ENCODE measurements around a stretch of chr2.

GRCh38 chr2:44468351-44469043 lies 106.8 kb downstream of the CAMKMT start:
- PRO-cap: no peak
- RAMPAGE, long total RNA: start-site peak on the plus strand at chr2:44468867-44468914, 14 reads

- PRO-cap: no peak
- RAMPAGE, long total RNA: no peak
Observed at GRCh38 chr2:44786558-44786863, 155.0 kb upstream of the SIX3 start.

DNA sequence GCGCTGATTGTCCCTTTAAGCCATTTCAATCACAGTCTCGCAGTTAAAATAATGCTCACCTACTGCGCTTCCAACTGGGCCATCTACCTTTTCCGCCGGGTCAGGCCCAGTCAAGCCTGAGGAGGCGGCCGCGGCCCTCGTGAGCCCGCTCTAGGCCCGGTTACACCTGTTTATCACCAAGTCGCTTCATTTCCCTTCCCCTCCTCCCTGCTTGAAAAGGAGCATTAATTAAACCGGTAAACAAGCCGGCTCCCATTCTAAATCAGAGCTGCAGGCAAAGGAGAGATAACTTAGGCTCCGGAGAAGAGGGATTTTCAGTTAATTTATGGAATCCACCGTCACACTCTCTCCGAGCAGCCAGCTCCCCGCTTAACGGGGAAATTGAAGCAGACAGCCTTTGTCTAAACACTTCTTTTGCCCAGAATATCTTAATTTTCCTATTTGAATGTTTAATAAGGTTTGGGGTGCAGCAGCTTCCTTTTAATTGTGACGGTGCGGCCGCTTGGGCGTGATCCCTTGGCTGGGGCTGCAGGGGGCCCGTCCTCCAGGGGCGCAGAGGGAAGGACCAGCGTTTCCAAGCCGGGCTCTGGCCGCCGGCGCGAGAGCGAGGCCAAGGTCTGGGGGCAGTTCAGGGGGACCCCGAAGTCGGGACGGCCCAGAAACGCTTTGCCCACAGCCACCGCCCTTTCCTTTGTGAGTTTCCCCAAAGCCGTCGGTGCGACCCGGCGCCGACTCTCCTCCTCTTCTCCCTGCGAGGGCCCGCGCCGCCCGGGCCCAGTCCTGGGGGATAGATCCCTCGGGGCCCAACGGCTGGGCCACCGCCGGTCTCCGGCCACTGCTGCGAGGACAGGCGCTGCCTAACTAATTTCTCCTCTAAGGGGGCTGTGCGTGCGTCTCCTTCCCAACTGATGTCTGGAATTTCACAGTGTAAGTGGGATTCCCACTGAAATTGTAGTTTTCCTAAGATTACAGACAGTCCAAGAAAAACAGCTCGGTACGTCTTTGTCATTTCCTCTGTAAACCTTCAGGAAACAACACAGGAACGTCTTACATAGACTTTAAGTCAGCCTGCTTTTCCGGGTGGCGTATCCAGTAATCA lies 139.8 kb upstream of the SIX3 start:
- PRO-cap: no peak
- RAMPAGE, long total RNA: no peak

DNA sequence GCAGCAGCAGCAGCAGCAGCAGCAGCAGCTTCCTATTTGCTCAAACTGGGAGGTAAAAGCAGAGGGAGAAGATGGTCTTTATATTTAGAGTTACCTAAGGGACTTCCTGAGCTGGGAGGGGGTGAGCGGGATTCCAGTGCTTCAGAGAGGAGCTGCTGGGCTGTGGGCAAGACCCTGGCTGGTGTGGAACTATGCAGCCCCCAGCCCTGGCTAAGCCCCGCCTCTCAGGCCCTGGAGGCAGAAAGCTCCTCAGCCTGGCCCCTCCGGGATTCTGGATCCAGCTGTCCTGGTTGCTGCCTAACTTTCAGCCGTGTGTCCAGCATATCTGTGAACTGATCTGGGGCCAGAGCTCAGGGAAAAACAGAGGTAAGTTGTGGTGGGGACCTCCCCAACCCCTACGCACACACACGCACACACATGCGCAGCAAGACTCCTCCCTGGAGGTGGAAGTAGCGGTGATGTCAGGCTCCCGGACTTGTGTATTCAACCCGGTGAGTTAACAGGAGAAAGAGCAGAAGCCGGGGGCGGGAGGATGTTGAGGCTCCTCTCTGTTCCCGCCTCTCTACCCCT lies 33.7 kb downstream of the SIX2 start:
- PRO-cap: no peak
- RAMPAGE, long total RNA: no peak

- PRO-cap: no peak
- RAMPAGE, long total RNA: no peak
Observed at GRCh38 chr2:45273527-45273731, 264.2 kb upstream of the SIX2 start.

DNA sequence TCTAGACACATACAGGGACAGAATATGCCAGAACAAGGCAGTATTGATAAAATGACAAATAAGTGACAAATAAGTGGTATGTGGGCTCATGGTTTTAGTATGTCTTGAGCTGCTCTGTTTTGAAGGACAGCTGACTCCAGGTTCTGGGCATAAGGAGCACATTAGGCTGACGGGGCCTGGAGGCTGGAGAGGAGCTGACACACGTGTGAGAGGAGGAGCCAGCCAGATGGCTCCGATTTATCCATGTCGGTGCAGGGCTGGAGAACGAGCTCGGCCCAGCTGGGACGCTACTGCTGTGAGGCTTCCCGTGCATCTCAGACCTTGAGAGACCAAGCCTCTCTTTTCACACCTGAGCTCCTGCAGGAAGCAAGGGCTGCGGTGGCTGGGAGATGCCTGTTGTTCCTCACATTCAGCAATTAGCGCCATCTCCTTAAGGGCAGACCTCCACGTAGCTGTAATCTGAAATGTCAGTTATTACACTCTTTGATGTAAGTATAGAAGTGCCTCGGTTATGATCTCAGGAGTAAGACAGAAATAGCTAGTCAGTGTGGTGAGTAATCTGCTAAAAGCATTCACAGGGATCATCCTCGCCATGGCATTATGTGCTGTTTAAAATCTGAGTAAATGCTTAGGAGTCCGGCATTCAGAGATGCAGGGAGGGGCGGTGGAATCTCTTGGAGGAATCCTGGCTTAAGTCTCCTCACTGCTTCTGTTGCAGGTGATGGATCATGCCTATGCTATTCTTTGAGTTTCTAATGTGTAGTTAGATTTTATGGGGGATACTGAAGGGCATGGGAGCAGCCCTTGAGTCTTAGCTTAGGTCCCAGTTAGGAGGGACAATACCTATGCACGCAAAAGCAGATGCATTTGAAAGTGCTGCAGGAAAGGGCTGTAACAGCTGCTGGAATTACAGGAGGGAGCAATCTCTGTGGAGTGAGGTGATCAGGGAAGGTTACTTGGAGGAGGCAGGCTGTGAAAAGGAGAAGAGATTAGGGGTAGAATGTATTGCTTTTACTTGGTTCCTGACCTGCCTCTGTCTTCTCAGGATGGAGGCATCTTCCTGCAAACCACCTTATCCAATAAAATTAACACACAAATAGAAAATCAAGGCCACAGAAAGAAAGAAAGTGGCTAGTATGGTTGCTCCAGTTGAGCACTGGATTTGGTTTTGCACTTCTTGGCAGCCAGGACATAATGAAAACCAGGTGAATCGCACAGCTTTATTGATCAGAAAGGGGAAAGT lies 108.1 kb downstream of the PRKCE start:
- PRO-cap: no peak
- RAMPAGE, long total RNA: start-site peak on the plus strand centred at position 720 of the sequence, 17 bp wide, 17 reads; start-site peak on the plus strand centred at position 1,091 of the sequence, 97 bp wide, 6 reads

DNA sequence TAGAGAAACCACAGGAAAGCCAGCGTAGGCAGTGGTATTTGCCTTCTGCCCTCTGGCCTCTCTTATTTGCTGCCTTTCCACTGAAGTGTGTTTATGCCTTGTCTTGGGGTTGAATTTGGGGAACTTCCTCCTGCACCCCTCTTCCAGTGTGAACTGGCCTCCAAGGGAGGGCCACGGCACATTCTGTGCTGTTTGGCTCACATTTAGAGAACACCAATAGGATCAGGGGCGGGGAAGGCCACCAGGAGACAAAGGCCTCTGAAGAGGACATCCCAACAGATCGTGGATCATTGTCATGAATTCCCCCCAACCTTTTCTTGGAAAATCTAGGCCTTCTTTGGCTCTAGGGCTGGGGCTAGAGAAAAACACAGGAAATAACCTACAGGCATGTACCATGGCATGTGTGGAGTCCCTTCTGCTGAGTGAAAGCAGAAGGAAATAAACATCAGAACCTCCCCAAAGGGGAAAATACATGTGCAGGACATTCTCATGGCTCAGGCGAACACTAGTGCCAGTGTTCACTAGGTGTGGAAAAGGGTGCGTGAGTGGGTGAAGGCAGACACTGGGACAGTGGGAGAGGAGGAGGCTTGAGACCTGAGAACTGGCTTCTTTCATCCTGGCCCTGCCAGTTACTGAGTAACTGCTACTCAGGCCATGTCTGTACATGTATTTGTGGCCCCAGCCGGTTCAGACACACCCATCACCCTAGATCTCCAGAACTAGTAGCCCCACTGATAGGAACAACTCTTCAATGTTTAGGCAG lies 268.1 kb downstream of the PRKCE start:
- PRO-cap: no peak
- RAMPAGE, long total RNA: start-site peak on the plus strand centred at position 188 of the sequence, 75 bp wide, 6 reads; start-site peak on the plus strand centred at position 437 of the sequence, 187 bp wide, 7 reads

- PRO-cap: no peak
- RAMPAGE, long total RNA: no peak
Observed at GRCh38 chr2:45969053-45969818, 317.8 kb downstream of the PRKCE start.

- PRO-cap: no peak
- RAMPAGE, long total RNA: start-site peak on the plus strand at chr2:46020660-46020765, 9 reads
Observed at GRCh38 chr2:46020373-46020921, 276.8 kb upstream of the EPAS1 start.

DNA sequence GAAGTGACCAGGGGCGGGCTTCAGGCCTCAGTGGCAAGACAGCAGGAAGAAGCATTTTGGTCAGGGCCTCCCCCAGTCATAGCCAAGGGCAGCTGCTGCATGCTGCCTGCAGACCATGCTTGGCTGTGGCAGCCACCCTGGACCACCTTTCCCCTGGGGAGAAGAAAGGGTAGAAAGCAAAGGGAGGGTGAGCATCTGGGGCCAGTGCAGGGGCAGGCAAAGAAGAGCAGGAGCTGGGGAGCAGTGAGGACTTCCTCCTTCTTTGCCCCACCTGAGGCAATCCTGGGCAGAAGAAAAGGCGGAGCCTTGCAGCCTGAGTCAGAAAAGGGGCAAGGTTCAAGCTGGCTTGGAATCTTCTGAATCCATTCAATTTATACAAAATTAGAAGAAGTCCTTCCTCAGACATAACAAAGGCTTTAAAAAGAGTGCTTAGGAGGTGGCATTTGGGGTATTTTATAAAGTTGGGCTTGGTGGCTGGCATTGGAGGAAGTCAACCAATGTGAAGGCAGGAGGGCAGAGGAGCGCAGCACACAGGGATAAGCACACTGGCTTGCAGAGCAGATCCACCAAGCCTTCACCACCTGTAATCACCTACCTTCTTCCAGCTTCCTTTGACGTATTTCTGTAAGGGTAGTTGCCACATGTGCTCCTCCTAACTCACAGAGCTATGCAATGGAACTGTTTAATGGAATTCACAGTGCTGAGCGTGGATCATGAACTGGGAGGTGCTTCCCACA lies 154.5 kb upstream of the EPAS1 start:
- PRO-cap: no peak
- RAMPAGE, long total RNA: no peak

DNA sequence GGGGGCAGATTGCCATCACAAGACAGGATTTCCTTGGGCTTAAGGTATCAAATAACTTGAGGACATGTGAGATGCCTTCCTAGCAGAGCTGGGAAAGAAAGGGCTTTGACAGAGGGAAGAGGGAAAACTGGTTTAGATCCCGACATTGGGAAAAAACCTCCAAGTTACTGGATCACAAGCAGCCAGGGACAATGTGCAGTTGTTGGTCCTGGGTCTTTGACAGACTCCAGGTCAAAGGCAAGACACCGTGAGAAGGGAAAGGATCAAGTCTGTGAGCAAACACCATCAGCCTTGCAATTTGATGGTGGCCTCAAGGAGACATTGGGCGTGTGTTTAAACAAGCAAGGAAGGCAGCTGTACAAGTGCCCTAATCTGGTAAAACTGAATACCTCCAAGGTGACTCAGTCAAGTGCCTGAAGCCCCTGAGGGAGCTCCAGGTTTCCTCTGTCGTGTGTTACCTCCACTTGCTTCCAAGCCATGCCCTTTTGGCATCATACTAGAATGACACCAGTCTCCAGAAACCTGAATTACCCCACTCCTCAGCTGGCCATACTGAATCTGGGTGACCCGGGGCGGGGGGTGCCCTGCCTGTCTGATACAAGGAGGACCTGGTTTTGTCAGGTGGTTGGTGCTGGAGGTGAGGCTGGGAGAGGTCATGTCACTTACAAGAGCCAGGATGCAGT lies 133.0 kb upstream of the EPAS1 start:
- PRO-cap: no peak
- RAMPAGE, long total RNA: no peak

DNA sequence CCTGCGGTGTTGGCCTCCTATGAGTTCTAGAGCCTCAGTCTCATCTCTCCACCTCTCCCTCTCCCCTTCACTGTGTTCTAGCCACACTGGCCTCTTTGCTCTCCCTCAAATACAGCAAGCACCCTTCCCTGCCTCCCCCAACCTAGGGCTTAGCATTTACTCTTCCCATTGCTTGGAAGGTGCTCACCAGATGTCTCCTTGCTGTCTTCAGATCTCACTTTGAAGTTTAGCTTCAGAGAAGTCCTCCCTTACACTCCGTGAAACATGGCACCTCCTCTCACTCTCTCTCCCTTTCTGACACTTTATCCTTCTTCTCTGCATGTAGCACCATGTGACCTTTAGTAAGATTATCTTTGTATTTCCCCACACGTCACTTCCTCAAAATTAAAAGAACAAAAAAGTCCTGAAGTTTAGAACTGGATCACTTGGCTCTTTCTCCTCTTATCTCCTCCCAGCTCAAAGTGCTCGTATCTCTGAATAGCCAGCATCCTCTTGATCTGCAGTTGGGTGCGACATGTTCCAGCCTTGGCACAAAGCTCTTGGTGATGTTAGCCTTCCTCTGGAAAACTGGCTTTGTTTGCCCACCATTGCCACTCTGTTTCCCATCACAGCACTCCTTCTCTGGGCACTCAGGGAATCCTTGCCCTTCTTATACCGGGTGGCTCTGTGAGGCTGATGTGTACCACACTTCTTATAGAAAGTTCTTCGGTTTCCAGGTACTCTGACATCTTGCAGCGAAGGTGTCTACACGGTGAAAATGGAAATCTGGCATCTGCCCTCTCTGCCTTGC lies 40.6 kb upstream of the EPAS1 start:
- PRO-cap: no peak
- RAMPAGE, long total RNA: no peak

DNA sequence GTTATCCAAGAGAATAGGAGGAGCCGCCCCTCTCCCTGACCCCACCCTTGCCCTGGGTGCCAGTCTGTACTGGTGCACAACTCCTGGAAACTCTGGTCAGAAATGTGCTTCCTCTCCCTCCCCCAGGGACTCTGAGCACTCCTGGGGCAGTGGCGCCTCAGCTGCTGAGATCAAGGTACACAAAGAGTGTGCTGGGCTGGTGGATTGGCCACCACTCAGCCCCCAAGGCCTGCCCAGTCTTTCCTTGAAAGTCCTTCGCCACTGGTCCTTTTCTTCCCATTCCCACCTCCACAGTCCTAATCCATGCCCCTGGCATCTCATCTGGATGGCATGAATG lies 19.6 kb upstream of the EPAS1 start:
- PRO-cap: no peak
- RAMPAGE, long total RNA: no peak

DNA sequence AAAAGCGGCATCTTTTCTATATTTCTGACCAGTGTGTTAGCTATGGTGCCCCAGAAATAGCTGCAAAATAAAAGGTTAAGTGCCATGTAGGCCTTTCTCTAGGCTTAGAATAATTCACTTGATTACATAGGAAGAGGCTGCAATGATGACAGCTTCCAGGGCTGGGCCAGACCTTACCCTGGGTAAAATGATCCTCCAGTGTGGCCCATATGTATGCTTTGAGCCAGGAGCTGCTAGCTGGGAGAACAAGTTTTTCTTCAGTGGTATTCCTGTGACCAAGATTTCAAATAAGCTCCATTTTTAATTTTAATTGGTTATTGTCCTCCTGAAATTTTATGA lies 21.8 kb downstream of the EPAS1 start:
- PRO-cap: no peak
- RAMPAGE, long total RNA: no peak

- PRO-cap: unidirectional peak, plus-strand start at chr2:46333157
- RAMPAGE, long total RNA: no peak
Observed at GRCh38 chr2:46332580-46333411, 35.6 kb downstream of the EPAS1 start.

DNA sequence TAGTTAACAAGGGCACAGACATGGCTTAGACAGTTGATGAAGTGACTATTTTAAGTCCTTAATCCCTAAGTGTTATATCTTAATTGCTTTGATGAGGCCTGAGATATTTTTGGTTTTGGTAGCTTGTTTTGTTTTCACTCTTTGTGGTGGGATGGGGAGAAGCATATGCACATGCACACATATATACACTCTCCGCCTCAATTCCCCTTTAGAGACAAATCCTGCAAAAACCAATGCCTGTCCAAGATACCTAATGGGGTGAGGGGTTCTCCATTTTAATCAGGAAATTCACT lies 66.7 kb downstream of the EPAS1 start:
- PRO-cap: no peak
- RAMPAGE, long total RNA: no peak

- PRO-cap: no peak
- RAMPAGE, long total RNA: no peak
Observed at GRCh38 chr2:46779562-46780185, 80.6 kb downstream of the SOCS5 start.

GRCh38 chr2:46858435-46859316 lies 56.9 kb downstream of the MCFD2 start:
- PRO-cap: no peak
- RAMPAGE, long total RNA: no peak

DNA sequence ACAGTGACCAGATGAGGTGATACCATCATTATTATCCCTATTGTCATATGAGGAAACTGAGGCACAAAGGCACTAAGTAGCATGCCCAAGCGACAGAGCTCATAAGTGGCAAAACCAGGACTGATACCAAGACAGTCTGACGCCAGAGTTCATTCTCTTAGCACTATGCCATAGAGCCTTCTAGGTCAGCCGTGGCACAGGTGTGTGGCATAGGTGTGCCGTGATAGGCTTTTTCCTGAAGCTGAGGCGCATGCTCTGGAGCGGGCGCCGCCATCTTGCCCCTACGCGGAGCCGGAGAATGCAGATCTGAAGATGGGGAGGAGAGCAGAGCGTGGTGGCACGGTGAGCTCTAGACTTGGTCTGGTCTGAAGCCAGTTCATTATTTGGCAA lies 16.6 kb downstream of the MCFD2 start:
- PRO-cap: no peak
- RAMPAGE, long total RNA: no peak

- PRO-cap: no peak
- RAMPAGE, long total RNA: no peak
Observed at GRCh38 chr2:46914707-46915616, 644 bp downstream of the MCFD2 start.

Measured in vagina (tissue), 1 donor.